HCT116 (cell line): ENCODE results near the genes METAP1, ADH1C and DAPP1.

GRCh38 chr4:94533885-94534418 is 82.2 kb downstream of the PDLIM5 start:
- RRBS = no CpG with 5 or more reads among the region's 3 CpGs

GRCh38 chr4:94535809-94536299 is 84.1 kb downstream of the PDLIM5 start:
- RRBS = no CpG with 5 or more reads among the region's 3 CpGs

GRCh38 chr4:94666187-94666695 is 91.5 kb upstream of the BMPR1B start:
- RRBS = no CpG with 5 or more reads among the region's 1 CpG

DNA sequence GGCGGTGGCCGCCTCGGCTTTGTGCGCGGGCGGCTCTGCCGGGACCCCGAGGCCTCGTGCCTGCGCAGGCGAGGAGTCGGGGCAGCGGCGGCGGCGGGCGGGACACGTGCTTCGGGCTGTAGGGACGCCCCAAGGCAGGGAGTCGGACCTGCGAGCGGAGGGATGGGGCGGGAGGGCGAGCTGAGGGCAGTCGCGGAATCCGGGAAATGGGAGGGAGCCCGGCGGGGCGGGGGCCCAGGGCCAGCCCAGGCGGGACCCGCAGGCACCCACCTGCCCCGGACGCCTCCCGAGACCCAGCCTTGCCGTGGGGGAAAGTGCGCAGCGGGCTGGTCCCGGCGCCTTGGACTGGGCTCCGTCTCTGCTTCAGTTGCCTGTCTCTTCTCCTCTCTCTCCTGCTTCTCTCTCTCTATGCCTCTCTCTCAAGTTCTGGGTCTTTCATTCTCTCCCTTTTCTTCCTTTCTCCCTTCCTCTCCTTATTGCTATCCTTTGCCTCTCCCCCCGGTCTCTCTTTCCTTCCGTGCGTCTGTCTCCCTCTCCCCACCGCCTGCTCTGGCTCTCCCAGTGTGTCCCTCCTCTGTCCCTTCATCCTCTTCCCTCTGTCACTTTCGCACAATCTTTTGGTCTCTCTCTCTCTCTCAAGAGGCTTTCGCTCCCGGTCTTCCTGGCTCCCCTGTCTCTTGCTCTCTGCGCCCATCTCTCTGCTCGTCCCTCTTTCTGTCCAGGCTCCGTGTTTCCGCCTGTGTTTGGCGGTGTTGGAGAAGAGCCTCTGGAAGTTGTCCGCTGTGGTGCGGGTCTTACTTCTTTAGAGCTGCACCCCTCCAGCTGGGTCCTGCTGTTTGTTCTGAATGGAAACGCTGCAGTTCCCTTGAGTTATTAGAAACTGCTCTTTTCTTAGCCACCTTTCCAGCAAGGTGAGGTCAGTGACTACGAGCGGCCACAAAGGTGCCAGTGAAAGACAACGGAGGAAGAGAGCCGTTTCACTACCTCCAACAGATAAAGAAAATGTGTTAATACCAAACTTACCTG is 862 bp downstream of the BMPR1B start:
- RRBS = 95% methylated on average over 12 of the region's 61 CpGs

DNA sequence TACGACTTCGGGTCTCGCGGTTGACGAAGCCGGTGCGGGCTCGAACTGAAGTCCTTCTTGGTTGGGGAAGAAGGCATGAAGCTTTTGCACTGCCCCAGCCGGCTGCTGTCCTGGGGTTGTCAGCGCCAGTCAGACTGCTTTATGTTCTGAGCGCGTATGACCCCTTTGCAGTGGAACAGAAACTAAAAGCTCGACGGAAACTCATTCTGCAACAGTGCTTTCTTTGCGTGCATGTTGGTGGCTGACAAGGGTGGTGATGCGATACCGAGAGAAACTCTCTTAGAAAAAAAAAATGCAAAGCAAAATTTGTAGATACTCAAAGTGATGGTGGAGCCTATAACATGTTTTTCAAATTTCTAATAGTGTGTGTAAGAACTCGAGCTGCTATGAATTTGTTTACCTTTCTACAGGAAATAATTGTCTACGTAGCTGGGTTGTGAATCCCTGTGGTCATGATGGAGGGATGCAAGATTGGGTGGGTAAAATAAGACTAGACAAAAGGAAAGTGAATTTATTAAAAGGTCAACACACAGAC is 1.1 kb upstream of the UNC5C start:
- RRBS = 96% methylated on average over 9 of the region's 19 CpGs

GRCh38 chr4:95622988-95623359 is 74.2 kb upstream of the UNC5C start:
- RRBS = no CpG with 5 or more reads among the region's 3 CpGs

DNA sequence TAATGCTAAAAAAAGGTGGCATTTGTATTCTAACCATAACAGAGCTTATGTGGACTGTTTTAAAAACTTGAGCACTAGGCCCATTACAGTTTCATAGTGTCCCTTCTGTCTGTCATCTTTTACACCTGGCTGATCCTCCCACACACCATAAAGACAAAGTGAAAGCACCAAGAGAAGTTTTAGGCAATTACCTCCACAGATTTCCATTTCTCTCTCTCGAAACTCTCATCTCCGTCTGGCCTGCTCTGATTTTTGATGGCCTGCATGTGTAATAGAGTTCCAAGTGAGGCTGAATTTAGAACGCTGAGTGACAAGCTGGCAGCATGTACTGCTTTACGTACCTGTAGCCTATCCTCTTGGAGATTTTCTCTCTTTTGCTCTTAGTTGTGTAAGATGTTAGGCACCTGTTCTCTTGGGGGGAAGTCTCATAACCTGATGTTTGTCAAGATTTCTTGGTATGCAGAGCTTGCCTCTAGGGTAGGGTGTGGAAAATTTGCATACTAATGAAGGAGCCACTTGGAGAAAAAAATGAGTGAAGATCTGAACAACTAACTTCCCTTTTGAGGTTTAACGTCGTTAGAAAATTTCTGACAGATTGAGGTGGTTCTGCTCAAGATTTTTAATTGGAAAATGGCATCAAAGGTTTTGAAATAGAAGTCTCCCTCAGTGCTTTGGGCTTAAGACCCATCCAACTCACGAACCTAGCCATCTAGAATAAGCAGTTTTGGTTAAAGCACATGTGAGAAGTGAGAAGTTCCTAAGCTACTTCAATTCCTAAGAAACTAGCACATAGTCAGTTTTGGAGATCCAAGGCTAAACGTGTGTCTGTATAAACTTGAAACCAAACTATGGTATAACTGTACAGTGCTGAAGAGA is 57.6 kb upstream of the RAP1GDS1 start:
- RRBS = no CpG with 5 or more reads among the region's 8 CpGs

DNA sequence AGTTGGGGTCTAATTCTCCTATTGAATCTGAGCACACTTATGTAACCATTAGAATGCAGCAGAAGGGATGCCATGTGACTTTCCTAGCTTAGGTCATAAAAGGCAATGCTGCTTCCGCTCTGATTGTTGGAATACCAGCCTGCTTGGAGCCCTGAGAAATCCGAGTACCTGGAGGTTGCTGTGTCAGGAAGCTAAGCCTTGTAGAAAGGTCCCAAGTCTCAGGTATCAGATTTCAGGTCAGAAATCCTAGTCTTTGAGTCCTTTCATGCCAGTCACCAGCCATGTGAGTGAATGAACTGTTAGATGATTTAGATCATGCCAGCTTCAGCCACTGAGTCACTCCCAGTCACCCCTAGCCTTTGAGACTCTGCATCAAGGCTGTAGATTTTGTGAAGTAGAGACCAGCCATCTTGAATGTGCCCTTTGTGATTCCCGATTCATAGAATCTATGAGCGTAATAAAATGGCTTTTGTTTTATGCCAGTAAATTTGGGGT is 23.5 kb downstream of the RAP1GDS1 start:
- RRBS = no CpG with 5 or more reads among the region's 4 CpGs

DNA sequence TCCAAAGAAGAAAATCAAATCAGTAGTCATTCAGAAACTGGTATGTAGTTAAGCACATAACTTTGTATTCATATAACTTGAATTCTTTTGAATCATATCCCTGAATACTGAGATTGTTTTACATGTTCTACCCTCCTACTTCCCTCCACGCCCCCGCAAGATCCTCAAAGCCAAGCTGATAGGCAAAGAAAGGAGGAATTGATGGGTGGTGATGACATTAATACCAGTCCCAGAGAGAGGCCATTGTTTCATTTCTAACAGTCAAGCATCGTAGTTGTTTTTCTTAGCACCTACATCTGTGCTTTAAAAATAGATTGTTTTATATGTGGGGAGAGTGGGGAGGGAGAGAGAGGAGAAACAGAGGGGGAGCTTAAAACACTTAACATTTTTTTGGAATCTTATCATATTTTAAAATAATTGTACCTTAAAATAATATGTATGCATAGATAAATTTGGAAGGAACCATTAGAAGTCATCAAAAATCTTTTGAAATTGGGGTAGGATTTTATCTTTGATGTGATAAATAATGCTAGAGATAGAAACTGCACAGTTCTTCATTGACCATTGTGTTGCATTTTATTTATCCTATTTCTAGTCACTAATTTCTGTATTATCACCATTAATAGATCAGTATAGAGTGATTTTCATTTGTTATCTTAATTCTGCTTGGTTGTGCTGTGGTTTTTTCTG is 32.5 kb downstream of the RAP1GDS1 start:
- RRBS = no CpG with 5 or more reads among the region's 3 CpGs

DNA sequence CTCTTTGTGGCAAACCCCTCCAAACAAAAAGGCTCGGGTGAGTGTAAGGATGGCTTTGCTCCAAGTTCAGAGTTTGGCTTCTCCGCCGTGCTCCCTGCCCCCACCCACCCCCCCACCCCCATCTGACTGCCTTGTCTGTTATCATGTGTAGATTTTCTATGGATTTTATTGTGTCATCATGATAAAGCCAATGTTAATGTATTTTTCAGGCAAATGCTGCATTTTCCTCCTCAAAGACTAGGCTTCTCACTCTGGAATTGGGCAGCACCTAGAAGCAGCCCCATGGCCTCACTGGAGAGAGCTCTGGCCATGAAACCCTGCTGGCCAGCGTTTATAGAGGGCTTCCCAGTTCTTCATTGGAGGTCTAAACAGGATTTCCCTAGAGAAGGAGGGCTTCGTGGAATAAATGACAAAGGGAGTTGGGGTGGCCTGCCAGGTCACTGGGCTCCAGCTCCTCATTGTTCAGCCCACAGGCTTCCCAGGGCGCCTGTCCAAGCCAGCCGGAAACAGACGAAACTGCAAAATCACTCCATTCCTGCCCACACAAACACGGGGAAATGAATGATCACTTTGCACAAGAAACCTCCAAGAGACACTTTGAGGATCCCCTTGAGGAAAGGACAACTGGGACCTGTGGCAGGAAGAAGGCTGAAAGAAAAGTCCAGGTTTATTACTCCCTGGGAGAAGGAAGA is 189.8 kb downstream of the TSPAN5 start:
- RRBS = no CpG with 5 or more reads among the region's 9 CpGs

GRCh38 chr4:98659500-98659924 is 1.1 kb upstream of the TSPAN5 start:
- RRBS = no CpG with 5 or more reads among the region's 6 CpGs

DNA sequence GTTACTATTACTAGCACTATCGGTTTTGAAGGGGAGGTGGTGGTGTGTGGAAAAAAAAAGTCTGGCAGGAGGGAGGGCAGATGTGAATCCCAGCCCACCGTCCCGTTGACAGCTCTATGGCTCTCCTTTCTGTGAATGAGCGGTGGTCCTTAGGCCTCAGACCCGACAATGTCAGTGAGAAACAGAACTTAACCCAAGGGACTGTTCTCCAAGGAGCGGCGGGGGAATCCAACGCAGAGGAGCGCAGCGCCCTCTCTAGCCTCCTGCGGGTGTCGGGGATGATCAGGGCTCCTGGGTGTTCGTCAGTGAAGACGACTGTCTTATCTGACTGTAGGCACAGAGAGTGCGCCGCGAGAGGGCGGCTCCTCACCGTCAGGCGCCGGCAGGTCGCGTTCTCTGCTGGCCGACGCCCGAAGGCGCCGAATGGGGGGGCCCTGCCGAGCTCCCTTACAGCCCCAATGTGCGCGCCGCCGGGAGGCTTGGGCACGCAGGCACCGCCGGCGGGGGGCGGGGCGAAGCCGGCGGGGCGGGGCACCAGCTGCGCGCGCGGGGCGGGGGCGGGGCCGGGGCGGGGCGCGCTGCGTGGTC is 418 bp upstream of the METAP1 start:
- RRBS = 0% methylated on average over 11 of the region's 53 CpGs

DNA sequence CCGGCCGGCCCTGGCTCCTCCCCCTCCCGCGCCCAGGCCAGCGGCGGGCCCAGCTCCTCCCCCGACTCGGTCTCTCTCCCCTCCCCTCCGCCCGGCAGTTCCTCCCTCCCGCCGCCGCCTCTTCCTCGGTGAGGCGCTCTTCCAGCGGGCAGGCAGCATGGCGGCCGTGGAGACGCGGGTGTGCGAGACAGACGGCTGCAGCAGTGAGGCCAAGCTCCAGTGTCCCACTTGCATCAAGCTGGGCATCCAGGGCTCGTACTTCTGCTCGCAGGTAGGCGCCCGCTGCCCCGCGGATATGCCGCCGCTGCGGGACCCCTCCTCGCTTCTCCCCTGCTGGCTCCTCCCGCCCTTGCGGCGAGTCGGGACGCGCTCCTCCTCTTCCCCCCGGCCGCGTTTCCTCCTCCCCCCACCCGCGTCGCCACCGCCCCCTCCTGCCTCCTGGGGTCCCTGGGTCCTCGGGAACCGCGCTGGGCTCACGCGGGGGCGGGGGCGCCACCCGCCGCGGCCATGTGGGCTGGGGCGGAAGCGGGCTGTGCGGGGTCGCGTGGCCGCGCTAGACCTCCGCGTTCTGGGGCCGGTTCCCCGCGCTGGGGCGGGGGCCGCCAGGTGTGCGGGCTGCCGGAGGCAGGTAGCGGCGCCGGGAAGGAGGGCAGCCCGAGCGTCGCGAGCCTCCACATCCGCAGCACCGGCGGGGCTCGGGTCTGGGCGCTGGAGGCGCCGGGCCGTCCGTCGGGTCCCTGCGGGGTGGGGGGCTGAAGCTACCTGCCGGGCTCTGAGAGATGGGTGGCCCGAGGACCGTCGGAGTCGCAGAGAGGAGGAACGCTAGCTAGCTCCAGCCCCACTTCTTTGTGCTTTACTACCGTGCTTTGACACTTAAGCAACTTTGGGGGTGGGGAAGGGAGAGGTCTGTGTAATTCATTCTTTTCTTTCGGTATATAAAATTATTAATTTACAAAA is at the start of gene METAP1:
Gene METAP1 (plus strand): TSS at position 125 of the 957 bp plus-strand sequence.
- RRBS = 4% methylated on average over 24 of the region's 97 CpGs

GRCh38 chr4:99013430-99014009 is 18.0 kb downstream of the METAP1 start:
- RRBS = no CpG with 5 or more reads among the region's 5 CpGs

- RRBS = no CpG with 5 or more reads among the region's 2 CpGs
Measured at GRCh38 chr4:99291129-99291709, 434 bp upstream of the ADH1A start.

DNA sequence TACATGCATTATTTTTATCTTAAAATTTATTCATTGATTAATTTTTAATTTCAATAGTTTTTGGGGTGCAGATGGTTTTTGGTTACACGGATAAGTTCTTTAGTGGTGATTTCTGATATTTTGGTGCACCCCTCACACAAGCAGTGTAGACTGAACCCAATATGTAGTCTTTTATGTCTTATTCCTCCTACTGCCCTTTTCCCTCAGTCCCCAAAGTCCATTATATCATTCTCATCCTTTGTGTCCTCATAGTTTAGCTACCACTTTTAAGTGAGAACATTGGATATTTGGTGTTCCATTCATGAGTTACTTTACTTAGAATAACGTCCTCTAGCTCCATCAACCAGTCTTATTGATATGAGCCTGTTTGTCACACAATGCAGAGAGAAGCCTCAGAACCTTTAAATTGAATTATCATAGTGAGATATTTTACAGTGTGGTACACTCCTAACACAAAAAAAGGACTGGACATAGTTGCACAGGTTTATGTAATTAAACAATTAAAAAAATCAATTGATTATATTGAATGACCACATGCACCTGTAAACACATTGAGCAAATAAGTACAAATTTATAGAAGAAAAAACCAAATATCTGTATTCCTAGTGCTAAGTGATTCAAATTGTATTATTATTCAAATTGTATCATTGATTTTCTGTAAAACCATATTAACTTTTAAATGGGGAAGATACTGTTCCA is 1.0 kb downstream of the ADH1B start:
- RRBS = no CpG with 5 or more reads among the region's 2 CpGs

DNA sequence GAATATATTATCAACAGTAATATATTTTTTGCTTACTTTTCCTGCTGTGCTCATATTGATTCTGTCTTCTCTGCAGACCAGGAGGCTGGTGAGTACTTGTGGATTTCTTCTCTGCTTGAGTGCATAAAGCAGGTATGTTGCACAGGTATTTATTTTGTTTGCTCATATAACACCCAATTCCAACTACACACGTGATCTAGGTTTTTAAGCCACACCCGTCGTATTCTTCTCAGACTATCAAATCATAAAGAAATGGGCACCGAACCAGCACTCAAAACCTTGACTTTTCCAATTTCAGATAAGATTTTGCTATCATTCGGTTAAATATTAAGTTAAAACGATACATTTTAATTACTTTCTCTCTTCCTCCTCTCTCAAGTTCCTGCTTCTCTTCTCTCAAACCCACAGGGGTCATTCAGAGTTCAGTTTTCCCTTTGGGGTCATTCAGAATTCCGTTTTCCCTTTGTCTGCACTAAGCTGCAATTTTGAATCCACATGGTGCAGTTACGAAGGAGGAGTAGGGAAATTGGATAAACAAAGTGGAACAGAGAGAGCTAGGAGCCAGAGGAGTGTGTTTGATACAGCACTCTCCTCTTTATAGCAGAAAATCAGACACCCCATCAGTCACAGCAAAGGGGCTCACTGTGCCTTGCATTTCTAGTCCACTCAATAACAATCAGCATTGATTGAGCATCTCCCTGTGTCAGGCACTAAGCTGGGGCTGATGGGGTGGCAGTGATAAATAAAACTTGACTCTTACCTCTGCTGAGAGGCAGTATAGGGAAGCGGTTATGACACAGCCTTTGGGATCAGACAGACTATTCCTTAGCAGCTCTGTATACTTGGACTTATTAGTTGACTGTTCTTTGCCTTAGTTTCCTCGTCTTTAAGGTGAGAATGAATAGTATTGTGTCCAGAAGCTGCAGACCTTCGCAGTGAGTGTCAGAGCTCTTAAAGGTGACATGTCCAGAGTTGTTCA is at the start of gene ADH1C:
Gene ADH1C (minus strand): TSS at position 125 of the 979 bp plus-strand sequence.
- RRBS = no CpG with 5 or more reads among the region's 11 CpGs

DNA sequence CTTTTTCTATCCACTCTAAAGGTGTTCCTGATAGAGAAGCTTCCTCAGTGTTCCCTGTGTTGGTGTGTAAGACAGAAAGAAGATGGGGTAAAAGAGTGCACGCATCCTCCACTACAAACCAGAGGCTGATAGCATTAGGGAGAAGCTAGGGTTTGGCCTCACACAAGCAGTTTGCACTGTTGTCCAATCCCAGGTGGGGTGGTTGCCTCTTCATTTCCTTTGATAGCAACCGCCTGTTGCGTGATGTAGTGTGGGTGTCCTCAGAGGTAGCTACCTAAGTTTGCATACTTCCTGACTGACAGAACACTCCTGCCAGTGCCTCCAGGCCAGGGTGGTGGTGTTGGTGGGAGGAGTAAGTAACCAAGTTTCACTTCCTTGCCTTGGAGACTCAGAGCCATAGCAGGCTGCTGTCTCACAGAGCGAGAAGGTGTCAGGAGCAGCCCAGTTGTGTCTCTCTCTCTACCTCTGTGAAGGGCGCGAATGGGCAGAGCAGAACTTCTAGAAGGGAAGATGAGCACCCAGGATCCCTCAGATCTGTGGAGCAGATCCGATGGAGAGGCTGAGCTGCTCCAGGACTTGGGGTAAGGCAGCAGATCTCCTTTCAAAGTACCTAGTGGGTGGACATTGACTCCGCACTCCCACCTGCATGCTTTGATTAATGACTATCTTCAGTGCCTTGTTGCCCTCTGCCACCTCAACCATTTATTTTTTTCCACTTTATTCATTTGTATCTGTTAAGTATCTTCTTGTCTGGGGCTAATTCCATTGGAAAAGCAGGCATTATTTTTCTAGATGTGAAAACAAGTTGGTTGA is at the start of gene DAPP1:
Gene DAPP1 (plus strand): TSS at position 394 of the 813 bp plus-strand sequence.
- RRBS = no CpG with 5 or more reads among the region's 8 CpGs

DNA sequence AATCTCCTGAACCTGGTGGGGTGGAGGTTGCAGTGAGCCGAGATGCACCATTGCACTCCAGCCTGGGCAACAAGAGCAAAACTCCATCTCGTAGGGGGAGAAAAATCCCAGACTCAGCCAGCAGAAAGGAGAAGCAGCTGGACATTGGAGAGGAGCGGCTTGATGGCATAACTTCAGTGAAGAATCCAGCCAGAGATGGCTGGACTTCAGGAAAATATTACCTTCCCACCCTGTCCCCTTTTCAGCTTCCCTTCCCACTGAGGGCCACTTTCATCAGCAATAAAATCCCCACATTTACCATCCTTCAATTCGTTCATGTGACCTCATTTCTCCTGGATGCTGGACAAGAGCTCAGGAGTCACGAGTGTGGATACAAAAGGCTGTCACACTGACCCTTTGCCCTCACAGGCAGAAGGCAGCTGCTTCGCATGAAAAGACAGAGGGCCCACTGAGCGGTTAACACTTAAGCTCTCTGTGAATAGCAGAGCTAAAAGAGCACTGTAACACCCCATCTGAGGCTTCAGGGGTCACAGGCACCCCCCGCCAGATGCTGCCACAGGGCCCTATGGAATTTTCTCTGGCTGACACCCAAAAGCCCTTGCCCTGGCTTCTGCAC is 361.1 kb downstream of the PPP3CA start:
- RRBS = no CpG with 5 or more reads among the region's 8 CpGs